Heart (tissue), 3 donors: ENCODE results near the genes XYLT2 and LRRC59.

GRCh38 chr17:49691026-49692259 is 13.5 kb upstream of the SPOP start:
- RAMPAGE, long total RNA, 2 experiments: start-site peak on the plus strand in 1 of 2 experiments, at chr17:49691328-49691334 at its widest, 25 reads per replicate

DNA sequence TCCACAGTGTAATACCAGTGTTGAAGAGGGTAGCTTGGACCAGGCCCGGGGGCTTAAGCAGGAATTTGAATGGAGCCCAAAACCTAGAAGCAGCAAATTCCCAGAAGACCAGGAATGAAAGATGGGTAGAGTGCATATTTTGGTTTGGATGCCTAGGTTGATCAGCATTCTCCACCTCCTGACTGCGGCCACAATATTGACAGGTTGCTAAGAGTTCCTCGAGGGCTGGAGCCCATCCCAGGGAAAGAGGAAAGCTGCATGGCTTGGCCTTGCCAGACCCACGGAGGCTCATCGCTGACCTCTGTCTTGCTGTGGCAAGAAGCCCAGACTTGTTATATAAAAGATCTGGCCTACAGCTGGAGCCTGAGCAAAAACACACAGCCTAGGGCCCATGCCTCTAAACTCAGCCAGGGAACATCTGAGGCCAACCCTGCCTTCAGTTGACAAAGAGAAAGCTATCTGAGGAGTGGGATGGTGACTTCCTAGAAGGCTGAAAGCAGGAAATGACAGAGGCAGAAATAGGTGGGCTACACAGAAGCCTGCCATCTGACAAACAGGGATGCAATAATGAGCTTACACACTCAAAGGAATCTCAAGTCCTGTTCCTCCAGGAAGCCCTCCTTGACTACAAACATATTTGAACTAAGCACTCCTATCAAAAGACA is 22.4 kb upstream of the SLC35B1 start:
- RAMPAGE, long total RNA, 2 experiments: no peak in any of the 2 experiments

DNA sequence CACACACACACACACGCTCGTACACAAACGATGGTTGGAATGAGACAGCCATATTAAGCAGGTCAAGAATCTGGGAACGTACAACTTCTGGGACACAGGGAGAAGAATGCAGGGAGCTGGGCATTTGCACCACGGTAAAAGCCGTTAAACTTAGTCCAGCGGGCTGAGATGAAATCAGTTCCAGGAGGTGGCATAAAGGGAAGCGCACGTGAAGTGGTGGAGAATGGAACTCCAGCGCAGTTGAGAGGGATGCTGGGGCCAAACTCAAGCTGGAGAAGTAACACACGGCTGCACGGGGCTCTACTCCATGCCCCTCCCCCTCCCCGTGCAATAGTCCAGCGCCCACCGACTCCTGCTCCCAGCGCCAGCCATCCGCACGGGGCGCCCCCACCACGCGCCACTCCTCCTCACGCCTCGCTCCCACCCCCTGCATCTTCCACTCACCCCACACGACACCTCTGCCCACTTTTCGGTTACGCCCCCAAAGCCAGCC is 736 bp downstream of the FAM117A start:
- RAMPAGE, long total RNA, 2 experiments: no peak in any of the 2 experiments

- RAMPAGE, long total RNA, 2 experiments: no peak in any of the 2 experiments
Measured at GRCh38 chr17:49814941-49815140, 26.4 kb downstream of the KAT7 start.

DNA sequence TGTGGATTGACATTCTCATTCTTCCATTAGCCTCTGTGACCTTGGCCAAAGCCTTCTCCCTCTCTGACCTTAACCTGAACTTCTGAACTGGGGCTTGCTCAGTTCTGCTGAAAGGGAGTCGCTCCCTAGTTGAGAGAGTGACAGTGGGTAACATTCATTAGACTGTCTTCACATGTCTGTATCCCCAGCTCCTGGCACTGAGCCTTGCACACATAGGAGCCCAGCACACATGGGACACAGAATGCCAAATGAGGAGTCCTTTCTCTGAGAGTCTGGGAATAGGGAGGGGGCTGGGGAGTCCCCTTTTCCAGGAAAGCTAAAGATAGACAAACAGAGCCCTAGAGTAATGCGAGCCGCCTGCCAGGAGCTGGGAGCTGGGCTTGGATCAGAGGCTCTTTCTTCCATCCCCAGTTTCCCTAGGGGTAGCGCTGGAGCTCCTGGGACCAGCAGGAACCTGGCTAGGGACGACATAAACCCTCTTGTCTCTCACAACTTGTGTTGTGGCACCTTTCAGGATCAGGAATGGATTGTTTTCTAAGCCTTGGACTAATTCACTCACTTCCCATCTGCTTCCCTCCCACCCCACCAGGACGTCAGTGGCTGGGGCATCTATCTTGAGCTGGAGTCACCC is 2.5 kb downstream of the TAC4 start:
- RAMPAGE, long total RNA, 2 experiments: no peak in any of the 2 experiments

GRCh38 chr17:49972449-49972803 is 3.4 kb downstream of the DLX4 start:
- RAMPAGE, long total RNA, 2 experiments: no peak in any of the 2 experiments

DNA sequence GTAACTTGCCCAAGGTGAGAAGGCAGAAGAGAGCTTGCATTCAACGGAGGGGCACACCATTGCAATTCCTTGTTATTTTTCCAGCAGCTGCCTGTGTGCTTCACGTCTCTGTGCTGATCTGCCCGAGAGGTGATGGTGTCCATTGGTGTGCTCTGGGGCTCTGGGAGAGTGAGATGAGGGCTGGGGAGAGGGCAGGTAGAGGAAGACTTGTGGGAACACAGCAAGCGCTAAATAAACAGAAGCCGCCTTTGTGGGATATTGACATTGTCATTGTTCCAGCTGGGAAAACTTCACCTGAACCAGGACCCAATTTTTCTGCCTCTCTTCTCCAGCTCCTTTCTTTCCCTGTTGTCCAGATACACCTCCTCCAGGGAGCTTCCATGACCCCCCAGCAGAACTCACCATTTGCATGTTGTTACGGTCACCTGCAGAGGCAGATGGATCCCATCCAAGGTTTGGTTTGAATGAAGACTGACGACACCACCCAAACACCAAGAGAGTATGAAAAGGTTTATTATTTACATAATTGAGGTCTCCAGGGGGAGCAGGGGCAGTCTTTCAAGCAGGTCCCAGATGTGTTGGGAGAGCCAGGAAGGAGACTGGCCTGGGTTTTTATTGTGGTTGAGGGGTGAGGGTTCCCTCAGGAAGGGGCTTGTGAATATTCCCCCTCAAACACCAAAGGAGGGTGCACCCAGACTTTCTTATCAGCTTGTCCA is 3.6 kb upstream of the ITGA3 start:
- RAMPAGE, long total RNA, 2 experiments: no peak in any of the 2 experiments

DNA sequence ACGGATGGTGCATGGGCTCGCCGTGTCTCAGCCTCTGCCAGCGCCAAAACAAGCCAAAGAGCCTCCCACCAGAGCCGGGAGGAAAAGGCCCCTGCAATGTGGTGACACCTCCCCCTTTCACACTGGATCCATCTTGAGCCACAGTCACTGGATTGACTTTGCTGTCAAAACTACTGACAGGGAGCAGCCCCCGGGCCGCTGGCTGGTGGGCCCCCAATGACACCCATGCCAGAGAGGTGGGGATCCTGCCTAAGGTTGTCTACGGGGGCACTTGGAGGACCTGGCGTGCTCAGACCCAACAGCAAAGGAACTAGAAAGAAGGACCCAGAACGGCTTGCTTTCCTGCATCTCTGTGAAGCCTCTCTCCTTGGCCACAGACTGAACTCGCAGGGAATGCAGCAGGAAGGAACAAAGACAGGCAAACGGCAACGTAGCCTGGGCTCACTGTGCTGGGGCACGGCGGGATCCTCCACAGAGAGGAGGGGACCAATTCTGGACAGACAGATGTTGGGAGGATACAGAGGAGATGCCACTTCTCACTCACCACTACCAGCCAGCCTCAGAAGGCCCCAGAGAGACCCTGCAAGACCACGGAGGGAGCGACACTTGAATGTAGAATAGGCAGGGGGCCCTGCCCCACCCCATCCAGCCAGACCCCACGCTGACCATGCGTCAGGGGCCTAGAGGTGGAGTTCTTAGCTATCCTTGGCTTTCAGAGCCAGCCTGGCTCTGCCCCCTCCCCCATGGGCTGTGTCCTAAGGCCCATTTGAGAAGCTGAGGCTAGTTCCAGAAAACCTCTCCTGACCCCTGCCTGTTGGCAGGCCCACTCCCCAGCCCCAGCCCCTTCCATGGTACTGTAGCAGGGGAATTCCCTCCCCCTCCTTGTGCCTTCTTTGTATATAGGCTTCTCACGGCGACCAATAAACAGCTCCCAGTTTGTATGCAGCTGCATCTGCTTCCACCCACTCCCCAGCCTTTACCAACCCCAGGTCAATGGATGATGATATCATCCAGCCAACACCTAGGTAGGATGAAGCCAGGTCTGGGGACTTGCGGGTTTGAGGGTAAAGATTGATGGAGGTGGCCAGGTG is 5.3 kb upstream of the PDK2 start:
- RAMPAGE, long total RNA, 2 experiments: no peak in any of the 2 experiments

- RAMPAGE, long total RNA, 2 experiments: start-site peak on the minus strand in 1 of 2 experiments, at chr17:50102234-50102291 at its widest, 13 reads per replicate
Measured at GRCh38 chr17:50101406-50102662, 6.7 kb downstream of the PDK2 start.

DNA sequence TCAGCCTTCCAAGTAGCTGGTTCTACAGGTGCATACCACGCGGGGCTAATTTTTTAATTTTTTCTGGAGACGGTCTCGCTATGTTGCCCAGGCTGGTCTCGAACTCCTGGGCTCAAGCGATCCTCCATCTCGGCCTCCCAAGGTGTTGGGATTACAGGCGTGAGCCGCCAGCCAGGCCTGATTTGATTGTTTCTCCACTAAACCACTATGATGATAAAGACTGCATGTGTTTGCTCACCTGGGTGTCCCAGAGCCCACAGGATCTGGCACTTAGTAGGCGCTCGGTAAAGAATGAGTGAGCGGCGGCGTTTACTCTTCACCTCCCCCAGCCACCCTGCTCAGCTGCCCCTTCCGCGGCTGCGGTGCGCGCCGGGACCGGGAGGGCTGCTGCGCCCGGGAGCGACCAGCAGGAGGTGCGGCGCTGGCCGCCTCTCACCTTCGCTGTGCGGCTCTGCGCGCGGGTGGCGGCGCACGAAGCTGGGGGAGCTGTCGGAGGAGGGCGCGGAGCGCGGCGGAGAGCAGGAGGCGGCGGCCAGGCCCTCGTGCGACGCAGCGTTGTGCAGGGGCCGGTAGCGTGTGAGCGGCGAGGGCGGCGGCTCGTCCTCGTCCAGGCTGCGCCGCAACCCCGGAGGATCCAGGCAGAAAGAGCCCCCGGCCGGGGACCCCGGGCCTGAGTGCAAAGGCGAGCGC is 12.8 kb downstream of the SAMD14 start:
- RAMPAGE, long total RNA, 2 experiments: no peak in any of the 2 experiments

- RAMPAGE, long total RNA, 2 experiments: no peak in any of the 2 experiments
Measured at GRCh38 chr17:50128464-50128999, 1.4 kb downstream of the SAMD14 start.

- RAMPAGE, long total RNA, 2 experiments: no peak in any of the 2 experiments
Measured at GRCh38 chr17:50139264-50139698, 9.3 kb upstream of the SAMD14 start.

DNA sequence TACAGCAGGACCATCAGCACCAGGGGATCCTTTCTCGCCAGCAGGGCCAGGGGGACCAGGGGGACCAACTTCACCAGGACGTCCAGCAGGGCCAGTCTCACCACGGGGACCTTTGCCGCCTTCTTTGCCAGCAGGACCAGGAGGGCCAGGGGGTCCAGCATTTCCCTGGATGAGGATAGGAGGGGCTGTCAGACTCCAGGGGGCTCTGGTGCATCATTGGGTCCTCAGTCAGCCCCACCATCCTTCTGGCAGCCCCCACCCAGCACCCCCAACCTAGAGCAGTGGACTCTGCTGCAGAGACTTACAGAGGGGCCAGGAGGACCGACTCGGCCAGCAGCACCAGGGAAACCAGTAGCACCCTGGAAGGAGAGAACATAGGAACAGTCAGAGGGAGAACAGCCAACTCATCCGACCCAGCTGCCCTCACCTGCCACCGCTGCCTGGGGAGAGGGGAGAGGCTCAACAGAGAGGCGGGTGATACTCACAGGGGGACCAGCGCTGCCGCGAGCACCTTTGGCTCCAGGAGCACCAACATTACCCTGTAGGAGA is 12.0 kb downstream of the COL1A1 start:
- RAMPAGE, long total RNA, 2 experiments: no peak in any of the 2 experiments

DNA sequence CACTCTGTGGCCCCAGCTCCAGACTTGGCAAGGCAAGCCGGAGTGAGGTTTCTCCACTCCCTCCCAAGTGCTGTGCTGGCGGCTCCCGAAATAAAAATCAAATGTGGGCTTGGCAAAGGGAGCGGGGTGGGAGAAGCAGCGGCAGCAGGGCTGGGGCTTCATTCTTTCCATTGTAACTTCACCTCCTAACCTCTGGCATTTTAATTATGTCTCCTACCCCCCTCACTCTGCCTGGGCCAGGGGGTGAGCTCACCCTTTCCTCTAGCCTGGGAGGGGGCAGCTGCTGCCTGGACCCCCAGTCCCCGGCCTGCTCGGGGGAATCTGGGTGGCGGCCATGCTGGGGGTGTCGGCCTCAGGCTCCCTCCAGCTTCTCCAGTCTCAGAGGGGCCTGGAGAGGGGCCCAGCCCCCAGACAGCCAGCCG is 14.5 kb upstream of the TMEM92 start:
- RAMPAGE, long total RNA, 2 experiments: no peak in any of the 2 experiments

GRCh38 chr17:50286054-50286576 is 11.8 kb downstream of the TMEM92 start:
- RAMPAGE, long total RNA, 2 experiments: no peak in any of the 2 experiments

DNA sequence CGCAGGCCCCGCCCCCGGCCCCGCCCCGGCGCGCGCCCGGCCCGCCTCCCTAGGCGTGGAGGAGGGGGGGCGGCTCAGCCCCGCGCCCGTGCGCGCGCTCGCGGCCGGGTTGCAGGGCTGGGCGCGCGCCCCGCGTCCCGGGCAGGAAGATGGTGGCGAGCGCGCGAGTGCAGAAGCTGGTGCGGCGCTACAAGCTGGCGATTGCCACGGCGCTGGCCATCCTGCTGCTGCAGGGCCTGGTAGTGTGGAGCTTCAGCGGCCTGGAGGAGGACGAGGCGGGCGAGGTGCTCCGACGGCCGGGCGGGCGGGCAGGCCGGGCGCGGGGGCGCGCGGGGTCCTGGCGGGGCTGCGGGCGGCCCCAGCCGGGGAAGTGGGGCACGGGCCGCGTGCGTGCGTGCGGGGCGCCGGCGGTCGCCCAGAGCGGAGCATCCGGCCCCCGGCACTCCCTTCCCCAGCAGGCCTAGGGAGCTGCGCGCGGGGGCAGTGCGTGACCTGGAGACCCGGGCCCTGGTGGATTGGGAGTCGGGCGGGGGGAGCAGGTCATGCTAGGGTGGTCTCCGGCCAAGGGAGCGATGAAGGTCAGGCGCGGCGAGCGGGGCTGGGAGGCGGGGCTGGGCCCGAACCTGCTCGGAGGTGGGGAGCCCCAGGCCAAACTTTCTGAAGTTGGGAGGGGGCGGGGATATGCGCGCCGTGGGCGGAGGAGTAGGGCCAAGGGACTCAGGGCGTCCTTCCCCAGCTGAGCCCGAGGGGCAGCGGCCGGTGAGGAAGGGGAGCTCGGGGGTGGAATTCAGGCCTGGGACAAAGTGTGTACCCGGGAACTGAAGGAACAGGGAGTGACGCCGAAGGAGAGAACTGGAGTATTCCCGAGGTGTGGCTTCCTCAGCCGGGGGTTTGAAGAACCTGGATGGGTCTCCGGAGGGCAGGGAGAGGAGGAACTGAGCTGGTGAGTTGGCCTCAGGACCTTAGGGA is at the start of gene XYLT2:
Gene XYLT2 (plus strand): TSS at position 135 of the 969 bp plus-strand sequence.
- RAMPAGE, long total RNA, 2 experiments: start-site peak on the plus strand in 1 of 2 experiments, centred at position 105 of the sequence, 91 reads per replicate

- RAMPAGE, long total RNA, 2 experiments: no peak in any of the 2 experiments
Measured at GRCh38 chr17:50362834-50363671, 9.9 kb downstream of the MRPL27 start.

DNA sequence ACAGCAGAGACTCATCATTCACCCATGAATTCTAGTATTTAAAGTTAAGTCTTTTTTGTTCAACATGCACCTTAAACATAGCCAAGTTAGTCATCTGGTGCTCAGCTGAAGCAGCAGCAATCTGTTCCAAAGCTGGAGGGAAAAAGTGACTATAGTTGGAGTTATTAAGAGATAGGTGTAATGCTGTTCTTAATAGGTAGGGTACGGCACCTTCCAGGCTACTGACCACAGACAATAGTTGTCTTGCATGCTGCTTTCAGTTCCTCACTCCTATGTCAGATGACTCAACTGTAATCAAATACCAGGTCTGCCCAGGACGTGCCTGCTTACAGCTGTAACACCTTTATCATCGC is 6.0 kb downstream of the LRRC59 start:
- RAMPAGE, long total RNA, 2 experiments: no peak in any of the 2 experiments

- RAMPAGE, long total RNA, 2 experiments: start-site peak on the minus strand in 2 of 2 experiments, at chr17:50397486-50397523 at its widest, 117 to 167 reads per replicate
Measured at GRCh38 chr17:50396969-50397784, at the start of gene LRRC59. TSS of gene LRRC59 (minus strand) at chr17:50397523.

GRCh38 chr17:50426455-50426783 is 401 bp downstream of the ACSF2 start:
- RAMPAGE, long total RNA, 2 experiments: no peak in any of the 2 experiments